AG04450 (cell line): ENCODE measurements around a stretch of chr5.

GRCh38 chr5:56112340-56112988 is 117.7 kb upstream of the IL6ST start:
- CAGE, long polyA plus RNA, result no peak
- RRBS, result no CpG with 5 or more reads among the region's 11 CpGs

- CAGE, long polyA plus RNA, result no peak
- RRBS, result no CpG with 5 or more reads among the region's 11 CpGs
These were observed 76.2 kb downstream of the ANKRD55 start for GRCh38 chr5:56156589-56157723.

GRCh38 chr5:56249089-56249288 is 15.9 kb upstream of the ANKRD55 start:
- CAGE, long polyA plus RNA, result no peak
- RRBS, result no CpG with 5 or more reads among the region's 2 CpGs

GRCh38 chr5:56296297-56296670 is 63.2 kb upstream of the ANKRD55 start:
- CAGE, long polyA plus RNA, result no peak
- RRBS, result no CpG with 5 or more reads among the region's 11 CpGs

DNA sequence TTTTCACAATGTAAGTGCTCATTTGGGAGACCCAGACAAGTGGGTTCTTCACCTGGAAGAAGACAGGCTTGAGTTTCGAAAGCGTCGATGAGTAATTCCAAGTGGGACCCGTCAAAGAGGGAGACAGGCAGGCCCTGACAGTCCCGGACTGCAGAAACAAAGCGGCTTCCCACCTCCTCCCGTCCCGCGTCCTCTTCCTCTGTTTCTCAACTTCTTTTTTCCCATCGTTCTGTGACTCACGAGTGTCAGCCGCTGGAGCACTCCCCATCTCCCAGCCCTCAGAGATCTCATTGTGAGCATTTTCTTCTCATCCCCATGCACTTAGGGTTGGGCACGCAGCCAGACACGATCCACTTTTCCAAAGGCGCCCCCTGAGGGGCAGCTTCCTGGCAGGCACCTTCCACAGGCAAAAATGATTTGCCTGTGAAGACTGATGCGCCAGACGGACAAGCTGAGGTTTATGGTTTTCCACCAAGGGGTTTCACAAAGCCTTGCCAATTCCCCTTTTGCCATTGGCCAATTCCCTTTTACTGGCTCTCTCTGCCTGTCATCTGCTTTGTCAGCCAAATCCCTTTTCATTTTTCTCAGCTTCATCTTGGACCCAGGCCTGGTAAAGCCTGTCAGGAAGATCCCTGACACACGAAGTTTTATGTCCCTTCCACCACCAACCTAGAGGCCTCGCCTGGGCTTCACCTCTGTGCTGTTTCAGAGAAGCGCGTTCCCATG is 86.5 kb upstream of the ANKRD55 start:
- CAGE, long polyA plus RNA, result no peak
- RRBS, result no CpG with 5 or more reads among the region's 21 CpGs

GRCh38 chr5:56358630-56359761 is 125.9 kb upstream of the ANKRD55 start:
- CAGE, long polyA plus RNA, result no peak
- RRBS, result no CpG with 5 or more reads among the region's 13 CpGs

DNA sequence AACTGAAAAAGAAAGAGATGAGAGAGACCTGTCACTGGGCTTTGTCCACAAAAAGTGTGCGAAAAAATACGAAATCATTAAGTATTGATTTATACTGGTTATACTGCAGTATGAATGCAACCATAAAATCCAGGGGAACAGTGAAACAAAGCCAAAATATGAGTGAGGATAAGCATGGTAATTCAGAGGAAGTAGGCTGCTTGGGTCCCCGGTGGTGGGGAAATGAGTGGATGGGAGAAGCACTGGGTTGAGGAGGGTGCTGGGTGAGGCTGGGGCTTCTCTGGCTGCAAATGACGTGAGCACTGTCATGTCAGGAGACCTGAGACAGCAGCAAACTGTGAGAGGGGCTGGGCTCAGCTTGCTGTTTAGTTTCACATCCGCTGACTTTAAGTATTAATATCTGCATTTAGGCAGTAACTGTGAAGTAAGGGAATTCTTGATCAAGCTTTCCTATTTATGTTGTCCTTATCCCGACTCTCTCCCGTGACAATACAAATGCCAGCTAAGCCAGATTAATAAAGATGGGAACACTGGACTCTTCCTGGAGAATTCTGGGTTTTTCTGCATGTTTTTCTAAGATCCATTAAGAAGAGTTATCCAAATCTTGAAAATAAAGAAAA is 179.9 kb upstream of the ANKRD55 start:
- CAGE, long polyA plus RNA, result no peak
- RRBS, result no CpG with 5 or more reads among the region's 7 CpGs

GRCh38 chr5:56460684-56461247 is 227.6 kb upstream of the ANKRD55 start:
- CAGE, long polyA plus RNA, result no peak
- RRBS, result no CpG with 5 or more reads among the region's 5 CpGs

DNA sequence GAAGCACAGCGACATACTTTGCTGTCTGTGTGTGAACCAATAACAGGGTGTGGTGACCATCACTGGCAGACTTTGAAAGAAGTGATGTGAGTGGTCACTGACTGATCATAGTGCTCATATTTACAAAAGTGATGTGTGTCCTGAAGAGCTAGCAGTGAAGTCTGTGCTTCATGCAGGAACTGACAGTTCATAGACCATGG is 231.8 kb upstream of the ANKRD55 start:
- CAGE, long polyA plus RNA, result no peak
- RRBS, result no CpG with 5 or more reads among the region's 1 CpG

DNA sequence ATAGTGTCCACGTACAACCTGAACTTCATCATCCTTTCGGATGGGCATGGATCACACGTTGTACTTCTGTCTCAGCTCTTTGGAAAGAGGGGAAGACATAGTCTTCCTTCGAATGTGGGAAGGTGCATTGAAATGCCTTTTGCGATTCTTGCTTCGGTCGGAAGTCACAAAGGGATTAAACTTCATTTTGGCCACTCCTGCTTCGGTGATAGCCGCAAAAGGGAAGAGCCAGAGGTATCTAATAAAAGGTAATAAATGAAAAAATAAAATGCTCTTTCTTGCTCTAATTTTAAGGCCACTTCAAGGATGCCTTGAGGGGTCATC is 271.7 kb upstream of the ANKRD55 start:
- CAGE, long polyA plus RNA, result no peak
- RRBS, result no CpG with 5 or more reads among the region's 9 CpGs

- CAGE, long polyA plus RNA, result no peak
- RRBS, result no CpG with 5 or more reads among the region's 1 CpG
These were observed 177.1 kb upstream of the MAP3K1 start for GRCh38 chr5:56638203-56638696.

DNA sequence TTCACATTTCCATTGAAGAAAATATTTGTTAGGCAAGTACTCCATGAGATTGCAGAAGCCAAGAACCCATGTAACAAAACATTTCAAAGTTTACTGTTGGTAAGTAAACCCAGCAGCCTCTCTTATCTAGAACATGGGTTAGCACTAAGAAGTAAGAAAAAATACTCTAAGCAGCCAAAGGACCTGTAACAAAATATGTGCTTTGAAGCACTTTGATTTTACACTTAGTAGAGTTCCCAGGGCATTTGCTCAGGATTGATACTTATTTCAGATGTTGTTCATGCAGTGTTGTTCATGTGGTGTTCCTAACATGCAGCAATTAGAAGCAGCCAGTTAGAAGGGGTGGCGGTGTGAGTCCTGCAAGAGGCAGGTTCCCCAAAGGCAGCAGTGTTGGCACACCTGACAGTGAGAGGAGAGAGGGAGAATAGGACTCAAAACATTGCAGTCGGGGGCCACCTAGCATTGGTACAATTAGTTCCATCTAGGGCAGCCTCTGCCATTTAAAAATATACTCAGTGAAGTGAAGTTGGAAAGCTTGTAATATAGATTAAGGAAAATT is 8.8 kb downstream of the MAP3K1 start:
- CAGE, long polyA plus RNA, result no peak
- RRBS, result no CpG with 5 or more reads among the region's 2 CpGs

DNA sequence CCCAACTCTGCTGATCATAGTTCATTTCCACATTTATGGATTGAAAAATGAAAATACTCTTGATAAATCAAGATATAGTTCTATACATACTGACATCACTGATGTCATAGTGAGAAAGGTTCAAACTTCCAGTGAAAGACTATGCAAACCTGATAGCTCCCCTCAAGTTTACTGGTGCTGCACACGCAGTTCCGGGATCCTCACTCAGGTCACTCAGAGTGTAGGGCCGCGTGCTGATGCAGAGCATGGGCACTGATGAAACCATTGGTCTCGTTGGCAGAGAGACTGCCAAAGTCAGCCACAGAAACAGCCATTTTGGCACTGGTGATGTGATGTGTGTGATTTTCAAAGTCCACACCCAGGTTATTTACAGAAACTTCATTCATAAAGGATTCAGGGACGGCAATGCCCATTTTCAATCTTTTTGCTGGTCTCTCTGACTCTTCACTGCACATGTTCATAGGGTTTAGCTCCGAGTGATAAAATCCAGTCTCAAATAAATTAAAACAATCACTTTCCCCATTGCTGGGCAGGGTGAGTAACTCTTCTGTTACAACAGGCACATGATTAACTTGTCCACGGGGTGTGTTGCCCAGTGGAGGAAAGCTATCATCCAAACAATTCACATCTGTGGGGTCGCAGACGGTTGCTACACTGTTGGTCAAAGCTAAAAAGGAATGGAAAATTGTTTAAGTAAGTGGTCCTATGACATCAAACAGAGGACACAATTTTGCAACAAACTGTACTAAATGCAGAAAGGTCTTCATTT is 13.7 kb downstream of the SETD9 start:
- CAGE, long polyA plus RNA, result no peak
- RRBS, result no CpG with 5 or more reads among the region's 10 CpGs

- CAGE, long polyA plus RNA, result no peak
- RRBS, result 3% methylated on average over 24 of the region's 39 CpGs
These were observed 1.4 kb downstream of the MIER3 start for GRCh38 chr5:56950381-56951158.

DNA sequence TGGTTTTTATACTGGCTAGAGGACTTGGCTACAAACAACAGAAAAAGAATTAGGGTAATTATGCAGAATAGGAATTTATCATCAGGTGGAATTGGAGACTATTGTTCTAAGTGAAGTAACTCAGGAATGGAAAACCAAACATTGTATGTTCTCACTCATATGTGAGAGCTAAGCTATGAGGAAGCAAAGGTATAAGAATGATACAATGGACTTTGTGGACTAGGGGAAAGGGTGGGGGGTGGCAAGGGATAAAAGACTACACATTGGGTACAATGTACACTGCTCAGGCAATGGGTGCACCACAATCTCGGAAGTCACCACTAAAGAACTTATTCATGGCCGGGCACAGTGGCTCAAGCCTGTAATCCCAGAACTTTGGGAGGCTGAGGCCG is 51.6 kb upstream of the MIER3 start:
- CAGE, long polyA plus RNA, result no peak
- RRBS, result no CpG with 5 or more reads among the region's 3 CpGs

- CAGE, long polyA plus RNA, result no peak
- RRBS, result no CpG with 5 or more reads among the region's 8 CpGs
These were observed 905 bp downstream of the GPBP1 start for GRCh38 chr5:57174777-57175150.

DNA sequence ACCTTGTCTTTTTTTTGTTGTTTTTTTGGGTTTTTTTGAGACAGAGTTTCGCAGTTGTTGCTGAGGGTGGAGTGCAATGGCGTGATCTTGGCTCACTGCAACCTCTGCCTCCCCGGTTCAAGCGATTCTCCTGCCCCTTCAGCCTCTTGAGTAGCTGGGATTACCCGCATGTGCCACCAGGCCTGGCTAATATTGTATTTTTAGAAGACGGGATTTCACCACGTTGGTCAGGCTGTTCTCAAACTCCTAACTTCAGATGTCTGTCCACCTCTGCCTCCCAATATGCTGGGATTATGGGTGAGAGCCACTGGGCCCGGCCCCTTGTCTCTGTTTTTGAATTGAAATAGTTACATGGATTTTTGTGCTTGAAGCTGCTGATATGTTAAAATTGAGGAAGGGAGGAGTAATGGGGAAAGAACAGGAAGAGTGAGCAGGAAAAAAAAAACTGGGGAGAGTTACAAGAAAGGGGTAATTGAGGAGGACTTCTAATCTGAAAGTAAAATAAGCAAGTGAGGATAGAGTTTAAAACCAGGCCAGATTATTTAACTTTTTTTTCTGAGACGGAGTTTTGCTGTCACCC is 5.8 kb downstream of the GPBP1 start:
- CAGE, long polyA plus RNA, result no peak
- RRBS, result no CpG with 5 or more reads among the region's 9 CpGs

DNA sequence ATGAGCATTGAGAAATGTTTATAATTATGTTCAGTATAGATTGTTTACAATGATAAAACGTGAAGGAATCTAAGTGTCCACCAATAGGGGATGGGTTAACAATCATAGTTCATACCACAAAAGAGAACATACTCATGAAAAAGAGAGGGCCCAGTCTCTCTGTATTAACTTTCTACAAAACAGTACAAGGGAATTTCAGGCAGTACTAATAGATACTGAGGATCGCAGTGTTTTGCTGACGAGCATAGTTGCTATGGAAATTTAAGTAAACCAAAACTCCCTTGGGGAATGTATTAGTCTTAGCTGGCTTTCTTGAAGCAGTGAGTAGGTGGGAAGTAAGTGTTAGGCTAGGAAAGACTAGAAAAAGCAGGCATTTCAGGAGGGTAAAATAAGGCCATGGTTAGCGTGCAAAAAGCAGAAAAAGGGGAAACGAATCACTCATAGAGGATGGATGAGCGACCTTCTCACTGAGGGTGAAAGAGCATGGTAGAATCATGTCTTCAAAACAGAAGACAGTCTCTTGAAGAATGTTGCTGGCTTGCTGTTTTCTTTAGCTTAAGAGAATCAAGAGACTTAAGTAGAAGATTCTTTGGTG is 84.3 kb upstream of the ACTBL2 start:
- CAGE, long polyA plus RNA, result no peak
- RRBS, result no CpG with 5 or more reads among the region's 6 CpGs

DNA sequence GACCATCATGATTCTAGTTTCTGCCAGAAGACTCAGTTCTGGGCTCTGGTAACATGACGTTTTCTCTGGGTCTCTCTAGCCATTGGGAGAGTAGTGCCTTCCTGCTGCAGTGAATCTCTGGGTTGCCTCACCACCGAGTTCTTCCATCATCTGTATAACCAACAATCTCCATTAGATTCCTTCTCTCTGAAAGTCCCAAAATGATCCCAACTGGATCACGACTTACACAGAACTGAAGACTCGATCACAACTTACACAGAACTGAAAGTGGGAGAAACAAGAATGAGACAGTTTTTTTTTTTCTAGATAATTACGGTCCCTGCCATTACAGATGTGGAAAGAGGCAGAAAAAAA is 9.2 kb downstream of the PLK2 start:
- CAGE, long polyA plus RNA, result no peak
- RRBS, result no CpG with 5 or more reads among the region's 5 CpGs

GRCh38 chr5:58458556-58459350 is 1.1 kb downstream of the PLK2 start:
- CAGE, long polyA plus RNA, result no peak
- RRBS, result no CpG with 5 or more reads among the region's 13 CpGs